Foreskin keratinocyte (primary cell): ENCODE measurements around the genes DLEC1, SLC22A13 and ACVR2B.

GRCh38 chr3:37785885-37786309, 75.8 kb upstream of the CTDSPL start:
- RAMPAGE, total RNA: no peak

DNA sequence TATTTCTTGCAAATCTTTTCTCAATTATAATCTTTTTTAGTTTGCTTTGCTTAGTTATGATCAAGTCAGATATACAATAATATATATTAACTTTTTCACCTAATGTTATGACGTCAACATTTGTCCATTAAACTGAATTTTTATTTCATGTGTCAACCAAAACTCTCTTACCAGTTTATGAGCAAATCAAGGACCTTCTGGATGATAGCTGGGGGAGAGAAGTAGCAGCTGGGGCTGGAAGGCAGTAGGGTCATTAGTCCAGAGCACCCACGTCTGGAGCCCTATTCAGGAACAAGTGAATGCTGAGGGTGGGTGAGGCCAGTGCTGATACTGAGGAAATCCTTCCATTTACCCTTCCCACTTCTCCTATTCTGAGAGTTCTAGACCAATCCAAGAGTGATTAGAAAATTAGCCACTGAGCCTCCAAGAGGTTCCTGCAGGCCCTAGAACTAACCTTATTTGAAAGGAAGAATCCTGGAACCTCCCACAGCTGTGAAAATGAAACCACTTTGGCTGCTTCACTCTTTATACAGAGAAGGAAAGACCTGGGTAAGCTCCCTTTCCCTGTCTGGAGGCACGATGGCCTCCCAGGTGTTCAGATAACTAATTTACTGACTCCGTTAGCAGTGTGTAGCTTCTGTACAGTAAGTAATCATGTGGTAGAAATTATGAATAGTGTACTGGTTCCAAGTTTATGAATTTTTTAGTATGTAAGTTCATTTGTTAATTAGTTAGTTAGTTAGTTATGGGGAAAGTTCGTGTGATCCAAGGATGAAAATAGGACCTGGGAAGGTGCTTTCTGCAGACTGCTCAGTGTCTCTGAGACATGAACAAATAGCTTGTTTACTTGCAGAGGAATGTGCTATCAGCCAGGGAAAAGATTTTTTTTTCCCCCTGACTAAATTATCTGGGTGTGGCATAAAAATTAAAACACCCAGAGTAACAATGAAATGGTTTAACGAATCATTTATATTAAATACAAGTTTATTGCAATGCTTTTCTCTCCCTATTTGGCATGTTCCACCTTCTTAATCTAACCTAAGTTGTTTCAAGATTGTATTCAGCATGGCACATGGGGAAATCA, 46.0 kb upstream of the VILL start:
- RAMPAGE, total RNA: no peak

DNA sequence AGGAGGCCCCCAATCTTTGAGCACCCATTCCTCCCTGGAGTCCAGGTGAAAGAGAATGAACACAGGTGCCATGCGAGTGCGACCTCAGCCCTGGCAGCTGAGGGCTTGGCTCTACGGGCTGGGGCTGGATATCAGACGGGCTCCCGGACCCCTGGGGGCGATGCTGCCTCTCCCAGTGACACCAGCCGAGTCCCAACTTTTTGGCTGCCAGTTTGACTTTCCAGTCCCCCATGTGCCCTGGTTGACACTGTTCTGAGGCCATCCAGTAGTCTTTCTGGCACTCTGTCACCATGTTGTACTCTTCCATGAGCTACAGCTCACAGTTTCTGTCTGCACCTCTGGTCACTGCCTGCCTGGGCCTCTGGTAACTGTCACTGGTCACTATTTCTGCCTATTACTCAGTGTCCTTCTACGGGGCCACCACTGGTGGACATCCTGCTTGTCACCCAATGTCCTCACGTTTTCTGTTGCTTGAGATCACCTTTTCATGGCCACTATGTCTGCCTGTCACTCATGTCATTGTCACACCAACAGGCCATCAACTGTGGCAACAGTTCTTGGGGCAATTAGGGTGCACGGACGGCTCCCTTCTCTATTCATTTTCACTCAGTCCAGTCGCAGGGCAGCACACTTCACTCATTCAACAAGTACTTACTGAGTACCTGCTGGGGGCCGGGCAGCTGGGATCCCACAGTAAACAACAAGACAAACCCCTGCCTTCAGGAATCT, 1.4 kb downstream of the VILL start:
- RAMPAGE, total RNA: no peak

- RAMPAGE, total RNA: no peak
Measured at GRCh38 chr3:38038273-38039021, 561 bp upstream of the DLEC1 start.

DNA sequence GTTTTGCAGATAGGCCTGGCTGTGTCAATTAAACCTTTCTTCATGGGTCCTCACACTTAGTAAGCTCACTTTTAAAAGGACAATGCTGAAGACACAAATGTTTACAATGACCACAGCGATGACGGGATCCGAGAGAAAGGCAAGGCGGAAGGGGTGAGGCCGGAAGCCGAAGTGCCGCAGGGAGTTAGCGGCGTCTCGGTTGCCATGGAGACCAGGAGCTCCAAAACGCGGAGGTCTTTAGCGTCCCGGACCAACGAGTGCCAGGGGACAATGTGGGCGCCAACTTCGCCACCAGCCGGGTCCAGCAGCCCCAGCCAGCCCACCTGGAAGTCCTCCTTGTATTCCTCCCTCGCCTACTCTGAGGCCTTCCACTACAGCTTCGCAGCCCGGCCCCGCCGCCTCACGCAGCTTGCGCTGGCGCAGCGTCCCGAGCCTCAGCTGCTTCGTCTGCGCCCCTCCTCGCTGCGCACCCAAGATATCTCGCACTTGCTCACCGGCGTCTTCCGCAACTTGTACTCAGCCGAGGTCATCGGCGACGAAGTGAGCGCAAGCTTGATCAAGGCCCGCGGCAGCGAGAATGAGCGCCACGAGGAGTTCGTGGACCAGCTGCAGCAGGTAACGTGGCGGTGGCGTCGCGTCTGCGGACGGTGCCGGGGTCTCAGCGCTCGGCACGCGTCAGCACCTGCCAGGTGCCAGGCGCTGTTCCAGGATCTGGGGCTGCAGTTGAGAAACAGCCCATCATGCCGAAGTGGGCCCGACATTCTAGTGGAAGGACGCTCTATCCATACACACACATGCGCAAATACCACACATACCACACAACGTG, at the start of gene DLEC1:
Gene DLEC1, plus strand, starts transcription at position 187 of the 826 bp plus-strand sequence.
- RAMPAGE, total RNA: no peak

DNA sequence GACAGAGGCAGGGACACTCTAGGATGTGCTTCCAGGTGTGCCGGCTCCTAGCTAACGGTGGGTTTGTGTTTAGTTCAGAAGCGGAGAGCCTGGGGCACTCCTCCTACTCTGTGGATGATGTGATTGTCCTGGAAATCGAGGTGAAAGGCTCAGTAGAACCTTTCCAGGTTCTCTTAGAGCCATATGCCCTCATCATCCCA, 40.5 kb downstream of the ACAA1 start:
- RAMPAGE, total RNA: no peak

- RAMPAGE, total RNA: no peak
Measured at GRCh38 chr3:38164276-38165330, 734 bp upstream of the OXSR1 start.

GRCh38 chr3:38221173-38221853, 44.3 kb upstream of the SLC22A13 start:
- RAMPAGE, total RNA: no peak

GRCh38 chr3:38265364-38266042, at the start of gene SLC22A13:
SLC22A13 (plus strand) TSS chr3:38265812.
- RAMPAGE, total RNA: no peak

DNA sequence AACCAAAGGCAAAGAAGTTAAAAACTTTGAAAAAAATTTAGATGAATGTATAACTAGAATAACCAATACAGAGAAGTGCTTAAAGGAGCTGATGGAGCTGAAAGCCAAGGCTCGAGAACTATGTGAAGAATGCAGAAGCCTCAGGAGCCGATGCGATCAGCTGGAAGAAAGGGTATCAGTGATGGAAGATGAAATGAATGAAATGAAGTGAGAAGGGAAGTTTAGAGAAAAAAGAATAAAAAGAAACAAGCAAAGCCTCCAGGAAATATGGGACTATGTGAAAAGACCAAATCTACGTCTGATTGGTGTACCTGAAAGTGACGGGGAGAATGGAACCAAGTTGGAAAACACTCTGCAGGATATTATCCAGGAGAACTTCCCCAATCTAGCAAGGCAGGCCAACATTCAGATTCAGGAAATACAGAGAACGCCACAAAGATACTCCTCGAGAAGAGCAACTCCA, 47.1 kb upstream of the ACVR2B start:
- RAMPAGE, total RNA: no peak

GRCh38 chr3:38453444-38454121, at the start of gene ACVR2B:
ACVR2B (plus strand) TSS chr3:38453890.
- RAMPAGE, total RNA: no peak

DNA sequence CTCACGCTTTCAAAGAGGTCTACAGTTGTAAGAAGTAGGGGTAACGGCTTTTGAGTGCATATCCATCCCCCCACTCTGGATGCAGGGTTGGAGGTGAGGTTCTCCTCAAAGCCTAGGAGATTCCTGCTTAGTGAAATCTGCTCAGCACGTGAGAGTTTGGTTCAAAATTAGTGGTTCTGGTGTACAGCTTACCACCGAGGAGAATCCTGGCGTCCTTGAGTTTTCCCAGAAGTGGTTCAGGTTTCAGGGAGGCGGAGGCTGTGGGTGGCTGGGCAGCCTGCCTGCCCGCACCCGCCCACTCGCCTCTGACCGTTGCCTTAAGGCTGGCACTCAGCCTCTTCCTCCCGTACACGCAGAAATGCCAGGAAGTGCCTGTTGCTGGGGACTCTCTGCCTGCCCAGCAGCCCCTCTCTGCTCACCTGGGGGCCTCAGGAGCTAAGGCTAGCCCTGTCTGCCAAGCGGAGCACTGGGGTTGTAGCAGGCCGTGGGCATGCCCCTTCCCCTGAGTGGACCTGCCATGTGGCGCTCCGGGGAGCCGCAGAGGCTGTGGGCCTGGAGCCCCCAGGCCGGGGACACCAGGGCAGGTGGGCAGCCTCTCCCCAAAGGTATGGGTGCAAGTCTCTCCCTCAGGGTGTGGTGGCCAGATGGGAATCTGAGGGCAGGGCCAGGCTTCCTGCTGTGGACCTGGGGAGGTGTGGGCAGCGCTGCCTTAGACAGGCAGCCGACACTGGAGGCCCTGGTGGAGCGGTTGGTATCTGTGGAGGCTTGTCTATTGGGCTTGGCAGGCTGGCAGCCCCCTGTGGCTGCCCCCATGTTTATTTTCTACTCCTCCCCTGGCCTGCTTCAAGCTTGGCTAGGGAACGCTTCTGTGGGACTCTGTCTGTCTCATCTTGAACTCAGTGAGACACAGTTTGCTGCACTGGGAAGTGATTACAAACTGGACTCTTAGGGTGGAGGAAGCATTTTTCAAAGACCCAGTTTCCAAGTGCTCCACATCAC, 5.7 kb downstream of the ACVR2B start:
- RAMPAGE, total RNA: no peak

- RAMPAGE, total RNA: no peak
Measured at GRCh38 chr3:38483457-38483898, 12.7 kb upstream of the EXOG start.

DNA sequence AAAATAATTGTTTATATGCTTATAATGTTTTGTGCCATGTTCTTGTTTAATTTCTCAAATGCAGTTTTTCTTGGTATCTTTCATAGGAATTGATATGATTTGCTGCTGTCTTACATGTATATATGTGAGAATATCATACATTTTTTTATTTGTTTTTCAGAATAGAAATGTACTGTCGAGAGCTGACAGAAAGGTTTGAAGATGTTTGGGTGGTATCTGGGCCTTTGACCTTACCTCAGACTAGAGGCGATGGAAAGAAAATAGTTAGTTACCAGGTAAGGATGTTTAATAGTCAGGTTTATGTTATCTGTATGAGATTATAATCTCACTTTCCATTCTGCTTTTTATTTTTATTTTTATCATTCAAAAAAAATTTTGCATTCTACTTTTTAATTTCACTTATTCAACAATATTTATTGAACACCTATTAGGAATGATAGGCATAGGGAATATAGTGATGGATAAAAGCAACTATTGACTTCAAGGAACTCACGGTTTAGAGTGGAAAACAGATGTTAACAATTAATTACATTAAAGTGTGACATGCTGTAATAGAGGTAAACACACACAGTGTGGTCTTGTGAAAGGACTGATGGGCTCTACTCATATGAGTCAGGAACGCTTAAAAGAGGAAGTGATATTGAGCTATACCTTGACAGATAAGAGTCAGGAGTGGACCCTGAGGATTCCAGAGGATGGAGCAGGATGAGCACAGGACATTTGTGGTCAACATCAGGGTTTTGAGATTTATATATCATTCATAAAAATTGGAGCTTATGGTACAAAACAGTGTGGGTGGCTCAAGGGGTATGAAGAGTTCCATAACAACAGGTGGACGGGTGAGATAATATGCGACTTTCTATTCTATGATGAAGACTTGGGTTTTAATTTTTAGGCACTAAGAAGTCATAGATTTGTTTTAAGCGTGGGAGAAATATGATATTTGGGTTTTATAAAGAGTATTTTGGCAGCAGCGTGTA, 10.8 kb downstream of the EXOG start:
- RAMPAGE, total RNA: no peak

DNA sequence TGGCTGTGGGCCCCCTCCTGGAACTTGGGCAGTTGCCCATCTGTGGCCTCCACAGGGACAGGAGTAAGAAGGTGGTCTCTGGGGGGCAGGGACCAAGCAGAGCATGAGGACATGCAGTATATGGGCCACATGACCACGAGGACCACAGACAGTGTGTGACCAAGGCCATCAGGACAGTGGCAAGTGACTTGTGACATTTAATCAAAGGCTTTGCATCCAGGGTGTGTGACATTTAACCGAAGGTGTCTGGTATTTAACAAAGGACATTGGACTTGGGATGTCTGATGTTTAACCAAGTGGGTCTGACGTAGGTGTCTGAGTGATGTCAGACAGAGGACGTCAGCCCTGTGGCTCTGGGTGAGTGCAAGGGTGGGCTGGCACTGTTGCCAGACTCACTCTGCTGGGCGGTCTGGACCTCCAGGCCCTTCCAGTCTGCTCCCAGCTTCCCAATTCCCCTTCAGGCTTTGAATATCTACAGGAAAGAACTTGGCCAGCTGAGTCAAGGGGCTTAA, 34.6 kb downstream of the SCN5A start:
- RAMPAGE, total RNA: no peak

- RAMPAGE, total RNA: no peak
Measured at GRCh38 chr3:39149408-39150094, 3.8 kb downstream of the CSRNP1 start.

DNA sequence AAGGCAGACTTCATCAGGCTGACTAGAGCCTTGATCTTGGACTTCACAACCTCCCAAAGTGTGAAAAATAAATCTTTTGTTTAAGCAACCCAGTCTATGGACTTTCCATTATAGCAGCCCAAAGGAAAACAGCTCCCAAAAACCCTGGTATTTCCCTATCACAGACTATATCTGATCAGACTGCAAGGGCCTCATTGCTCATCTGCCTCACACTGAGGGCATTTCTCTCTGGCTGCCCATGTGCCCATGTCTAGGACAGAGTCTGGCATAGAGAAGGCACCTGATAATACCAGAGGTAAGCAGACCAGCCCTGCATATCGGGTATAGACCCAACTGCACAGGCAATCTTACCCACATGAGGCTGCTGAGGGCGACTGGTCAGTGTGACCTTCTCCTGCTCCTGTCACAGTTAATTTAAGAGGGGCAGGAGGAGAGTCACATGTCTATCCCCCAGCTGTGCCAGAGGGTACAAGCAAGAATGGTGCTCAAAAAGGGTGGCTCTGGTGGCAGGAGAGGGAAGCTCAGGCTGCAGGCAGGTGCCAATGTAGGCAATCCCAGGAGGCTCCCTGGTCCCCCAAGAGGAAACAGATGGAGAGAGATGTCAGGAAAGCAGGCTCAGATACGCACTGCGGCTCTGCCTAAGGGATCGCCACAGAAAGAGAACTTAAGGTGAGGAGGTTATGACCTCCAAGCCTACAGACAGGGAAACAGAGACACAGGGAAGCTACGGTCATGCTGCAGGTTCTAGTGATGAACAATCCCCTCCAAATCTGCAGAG, 3.1 kb downstream of the CSRNP1 start:
- RAMPAGE, total RNA: no peak

DNA sequence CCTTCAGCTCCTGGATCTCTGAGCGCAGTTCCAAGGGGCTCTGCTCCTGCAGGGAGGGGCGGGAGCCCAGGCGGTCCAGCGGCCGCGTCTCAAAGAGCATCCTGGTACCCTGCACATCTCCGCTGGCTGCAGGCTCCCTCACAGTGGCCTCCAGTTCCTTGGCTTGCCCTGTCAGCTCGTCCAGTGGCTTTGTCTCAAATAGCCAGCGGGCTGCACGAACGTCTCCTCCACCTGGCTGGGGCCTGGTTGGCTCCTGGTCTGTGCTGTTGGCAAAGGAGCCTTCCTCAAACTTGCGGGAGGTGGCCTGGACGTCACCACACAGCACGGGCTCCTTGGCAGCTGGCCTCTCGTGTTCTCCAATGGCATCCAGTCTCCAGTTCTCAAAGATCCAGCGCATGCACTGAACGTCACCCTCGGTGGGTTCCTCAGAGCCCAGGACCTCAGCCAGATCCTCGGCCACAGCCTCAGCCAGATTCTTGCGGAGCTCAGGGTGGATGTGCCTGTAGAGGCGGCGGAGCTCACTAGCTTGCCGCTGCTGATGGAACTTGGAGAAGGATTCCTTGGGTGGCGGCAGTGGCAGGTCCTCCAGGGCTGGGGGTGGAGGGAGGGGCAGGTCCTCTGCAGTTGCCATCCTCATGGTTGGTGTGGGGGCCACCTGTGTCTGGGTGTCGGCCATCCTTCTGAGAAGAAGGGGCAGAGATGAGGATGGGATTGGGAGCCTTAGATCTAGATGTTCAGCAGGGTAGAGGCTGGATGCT, 3.4 kb downstream of the XIRP1 start:
- RAMPAGE, total RNA: no peak

GRCh38 chr3:39318298-39318784, 11.2 kb upstream of the CCR8 start:
- RAMPAGE, total RNA: no peak

- RAMPAGE, total RNA: no peak
Measured at GRCh38 chr3:39810264-39810814, 930 bp downstream of the MYRIP start.